ENCODE results near the gene IAH1.

- PRO-cap = no peak
- CAGE, long polyA plus RNA = no peak
Measured at GRCh38 chr2:9212656-9213387, 6.2 kb downstream of the ASAP2 start.

DNA sequence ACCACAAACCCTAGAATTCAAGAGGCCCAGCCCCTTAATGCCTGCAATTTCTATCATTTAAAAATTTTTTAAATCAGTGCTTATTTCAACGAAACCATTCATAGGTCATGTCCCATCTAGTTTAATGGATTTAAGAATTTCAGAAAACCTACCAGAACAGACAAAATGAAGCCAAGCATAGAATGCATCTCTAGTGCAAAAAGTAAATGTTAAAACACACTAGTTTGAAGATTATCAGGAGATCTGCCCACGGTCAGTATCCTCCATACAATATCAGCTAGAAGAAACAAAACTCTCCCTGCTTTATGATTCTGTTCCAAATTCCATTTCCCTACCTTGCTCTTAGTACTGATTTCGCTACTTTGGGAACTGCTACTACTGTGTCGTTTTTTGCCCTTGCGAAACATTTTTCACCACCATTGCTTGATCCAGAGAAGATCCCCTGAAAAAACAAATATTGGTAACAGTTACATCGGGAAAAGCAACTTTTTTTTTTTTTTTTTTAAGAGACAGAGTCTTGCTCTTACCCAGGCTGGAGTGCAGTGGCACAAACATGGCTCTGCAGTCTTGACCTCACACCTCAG lies 4.9 kb downstream of the ITGB1BP1 start:
- PRO-cap = no peak
- CAGE, long polyA plus RNA = no peak

GRCh38 chr2:9474316-9474662 lies at the start of gene IAH1:
IAH1 (plus strand) TSS chr2:9474551.
- PRO-cap = bidirectional peak, plus-strand start at chr2:9474567, minus-strand start at chr2:9474500
- CAGE, long polyA plus RNA = start-site peak on the plus strand at chr2:9474531-9474564, 930 and 1,076 reads in 2 replicates

- PRO-cap = no peak
- CAGE, long polyA plus RNA = no peak
Measured at GRCh38 chr2:9631127-9631249, 191 bp upstream of the YWHAQ start.

- PRO-cap = no peak
- CAGE, long polyA plus RNA = no peak
Measured at GRCh38 chr2:9667836-9668415, 37.1 kb upstream of the YWHAQ start.

GRCh38 chr2:9808840-9809350 lies 34.4 kb upstream of the TAF1B start:
- PRO-cap = no peak
- CAGE, long polyA plus RNA = no peak

DNA sequence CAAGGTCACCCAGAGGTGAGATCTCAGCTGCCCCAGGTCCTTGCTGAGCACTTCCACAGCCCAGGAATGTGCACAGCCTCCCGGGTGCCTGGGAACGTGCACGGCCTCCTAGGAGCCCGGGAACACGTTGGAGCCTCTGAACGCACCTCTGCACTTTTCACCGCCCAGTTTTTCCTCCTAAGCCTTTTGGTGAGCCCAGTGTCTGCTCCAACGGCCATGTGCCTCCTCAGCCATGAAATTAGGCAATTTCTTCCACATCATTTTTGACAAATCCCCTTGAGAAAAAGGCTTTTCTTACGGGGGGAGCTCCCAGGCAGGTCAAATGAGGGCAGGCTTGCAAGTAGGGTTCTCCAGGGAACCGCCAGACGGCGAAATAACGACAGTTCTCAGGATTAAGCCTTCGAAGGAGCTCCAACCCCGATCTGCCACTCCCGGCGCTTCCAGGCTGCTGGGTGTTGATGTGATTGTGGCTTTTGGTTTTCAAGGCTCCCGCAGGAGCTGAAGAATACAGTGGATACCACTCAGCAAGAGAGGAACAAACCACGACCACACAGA lies 35.0 kb upstream of the KLF11 start:
- PRO-cap = no peak
- CAGE, long polyA plus RNA = no peak

DNA sequence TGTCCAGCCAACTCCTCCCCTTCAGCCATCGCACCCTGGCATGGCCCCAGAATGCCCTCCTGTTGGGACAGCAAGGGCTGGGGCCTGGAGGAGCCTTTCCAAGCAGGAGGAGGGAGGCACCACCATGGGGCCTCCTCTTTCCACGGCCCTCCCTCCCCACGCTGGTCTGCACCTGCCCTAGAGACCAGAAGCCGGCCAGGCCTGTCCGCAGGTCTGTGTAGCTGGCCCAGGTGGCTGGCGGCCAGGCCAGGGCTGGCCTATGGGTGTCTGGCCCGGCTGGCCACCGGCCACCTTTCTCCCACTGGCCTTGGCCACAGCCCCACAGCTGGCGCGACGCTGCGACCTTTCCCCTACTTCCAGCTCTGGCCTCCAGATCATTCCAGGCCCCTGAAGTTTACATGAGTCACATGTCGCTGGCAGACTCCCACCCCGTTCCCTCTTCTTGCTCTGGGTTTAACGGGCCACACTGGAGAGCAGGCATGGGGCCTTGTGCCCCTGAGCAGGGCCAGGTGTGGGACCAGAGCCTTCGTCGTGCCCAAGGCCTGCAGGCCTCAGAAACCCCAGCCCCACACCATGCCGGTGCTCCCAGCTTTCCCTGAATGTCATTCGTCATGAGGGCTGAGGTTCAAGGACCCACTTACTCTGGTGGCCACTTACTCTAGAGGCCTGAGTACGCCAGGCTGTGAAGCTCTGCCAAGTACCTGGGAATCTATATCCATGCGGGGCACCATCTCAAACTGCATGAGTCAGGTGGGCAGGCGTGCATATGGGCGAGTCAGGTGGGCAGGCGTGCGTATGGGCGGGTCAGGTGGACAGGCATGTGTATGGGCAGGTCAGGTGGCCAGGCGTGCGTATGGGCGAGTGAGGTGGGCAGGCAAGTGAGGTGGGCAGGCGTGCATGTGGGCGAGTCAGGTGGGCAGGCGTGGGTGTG lies 33.3 kb upstream of the KLF11 start:
- PRO-cap = no peak
- CAGE, long polyA plus RNA = no peak

GRCh38 chr2:10044680-10045002 lies 1.3 kb downstream of the KLF11 start:
- PRO-cap = no peak
- CAGE, long polyA plus RNA = no peak

GRCh38 chr2:10078726-10079197 lies 1.4 kb downstream of the CYS1 start:
- PRO-cap = no peak
- CAGE, long polyA plus RNA = no peak

DNA sequence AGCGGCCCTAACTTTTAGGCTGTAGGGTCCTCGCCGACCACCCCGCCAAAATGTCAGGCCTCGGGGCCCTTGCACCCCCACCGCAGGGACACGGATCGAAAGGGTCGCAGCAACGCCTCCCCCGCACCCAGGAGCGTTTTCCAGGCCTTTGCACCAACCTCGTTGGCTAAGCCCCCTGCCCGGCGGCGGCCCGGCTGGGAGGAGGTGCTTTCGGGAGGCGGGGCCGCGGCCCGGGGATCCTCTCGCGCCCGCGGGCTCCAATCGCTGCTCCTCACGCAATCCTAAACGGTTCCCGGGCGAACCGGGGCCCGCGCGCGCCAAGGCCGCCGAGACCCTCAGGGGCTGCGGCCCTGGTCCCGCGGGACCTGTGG lies 492 bp upstream of the RRM2 start:
- PRO-cap = no peak
- CAGE, long polyA plus RNA = no peak

- PRO-cap = no peak
- CAGE, long polyA plus RNA = no peak
Measured at GRCh38 chr2:10126074-10127425, 4.0 kb downstream of the RRM2 start.

GRCh38 chr2:10170322-10170773 lies 47.8 kb downstream of the RRM2 start:
- PRO-cap = no peak
- CAGE, long polyA plus RNA = no peak

GRCh38 chr2:10269935-10270602 lies 32.6 kb upstream of the HPCAL1 start:
- PRO-cap = no peak
- CAGE, long polyA plus RNA = no peak

DNA sequence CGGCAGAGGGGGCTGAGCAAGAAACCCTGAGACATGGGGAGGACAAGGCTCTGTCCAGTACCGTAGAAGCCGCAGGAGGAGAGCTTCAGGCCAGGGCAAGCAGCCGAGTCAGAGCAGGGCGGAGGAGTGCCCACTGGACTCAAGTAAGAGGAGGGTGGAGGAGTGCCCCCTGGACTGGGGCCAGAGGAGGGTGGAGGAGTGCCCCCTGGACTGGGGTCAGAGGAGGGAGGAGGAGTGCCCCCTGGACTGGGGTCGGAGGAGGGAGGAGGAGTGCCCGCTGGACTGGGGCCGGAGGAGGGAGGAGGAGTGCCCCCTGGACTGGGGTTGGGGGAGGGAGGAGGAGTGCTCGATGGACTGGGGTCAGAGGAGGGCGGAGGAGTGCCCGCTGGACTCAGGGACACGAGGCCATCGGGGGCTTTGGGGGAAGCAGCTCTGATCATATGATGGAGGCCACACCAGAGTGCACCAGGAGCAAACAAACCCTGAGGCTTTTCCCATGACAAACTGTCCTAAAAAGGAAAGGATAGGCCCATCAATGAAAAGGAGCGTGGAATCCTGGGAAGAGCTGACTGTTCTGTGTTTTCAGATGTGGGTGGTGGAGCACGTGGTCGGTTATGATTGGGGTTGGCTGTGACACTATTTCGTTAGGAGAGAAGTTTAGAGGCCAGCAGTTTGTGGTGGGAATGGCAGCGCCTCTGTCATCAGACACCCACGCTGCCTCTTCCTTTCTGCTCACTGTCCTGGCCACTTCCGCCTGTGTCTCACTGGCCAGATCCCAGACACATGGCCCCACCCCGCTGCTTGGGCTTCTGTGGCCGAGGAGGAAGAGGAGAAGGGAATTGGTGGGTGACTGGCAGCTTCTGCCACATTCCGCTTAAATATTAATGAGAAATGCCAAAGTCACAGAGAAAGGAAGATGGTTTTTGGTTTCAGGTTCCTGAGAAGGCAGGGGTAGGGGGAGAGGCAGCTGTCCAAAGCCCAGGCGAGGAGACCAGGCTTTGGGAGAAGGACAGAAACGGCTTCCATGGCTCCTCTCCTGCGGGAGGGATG lies 24.5 kb upstream of the HPCAL1 start:
- PRO-cap = no peak
- CAGE, long polyA plus RNA = no peak

GRCh38 chr2:10285207-10286042 lies 17.3 kb upstream of the HPCAL1 start:
- PRO-cap = no peak
- CAGE, long polyA plus RNA = no peak

GRCh38 chr2:10355971-10356765 lies 53.5 kb downstream of the HPCAL1 start:
- PRO-cap = no peak
- CAGE, long polyA plus RNA = no peak

GRCh38 chr2:10477484-10477902 lies 29.4 kb upstream of the ODC1 start:
- PRO-cap = no peak
- CAGE, long polyA plus RNA = no peak

DNA sequence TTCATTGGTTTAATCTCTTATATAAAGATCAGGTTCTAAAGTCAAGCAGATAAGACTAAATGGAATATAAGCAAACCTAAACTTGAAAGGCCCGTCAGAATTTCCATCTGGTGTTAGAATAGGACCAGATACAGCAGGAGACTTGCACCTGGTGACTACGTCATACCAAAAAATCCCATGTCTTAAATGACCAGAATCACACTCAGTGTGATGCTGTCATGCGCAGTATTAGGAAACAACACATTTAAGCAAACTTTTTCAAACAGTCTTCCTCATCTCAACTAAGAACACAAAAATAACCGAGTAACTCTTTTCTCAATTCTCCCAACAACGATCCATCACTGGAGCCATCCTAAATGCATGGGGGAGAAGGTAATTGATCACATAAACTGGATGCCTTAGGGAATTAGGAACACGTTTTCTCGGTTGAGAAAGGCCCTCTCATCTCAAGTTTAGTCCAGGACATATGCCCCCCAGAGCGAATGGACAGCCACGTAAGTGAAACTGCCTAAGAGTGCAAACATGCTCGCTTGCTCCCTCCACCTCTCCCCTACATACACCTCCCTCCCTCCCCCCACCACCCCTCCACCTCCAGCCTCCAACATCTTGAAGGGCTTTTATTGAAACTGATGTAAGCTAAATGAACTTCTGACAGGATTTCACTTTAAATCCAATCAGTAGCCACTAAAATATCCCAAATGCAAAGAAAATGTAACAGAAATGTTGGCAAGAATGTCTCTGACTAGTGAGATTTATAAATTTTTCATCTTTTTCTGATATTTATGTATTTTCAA lies 61.0 kb downstream of the NOL10 start:
- PRO-cap = no peak
- CAGE, long polyA plus RNA = no peak

- PRO-cap = no peak
- CAGE, long polyA plus RNA = no peak
Measured at GRCh38 chr2:10642382-10643261, 47.2 kb downstream of the NOL10 start.

Measured in B cell (primary cell).